ENCODE measurements around a stretch of chr17.

DNA sequence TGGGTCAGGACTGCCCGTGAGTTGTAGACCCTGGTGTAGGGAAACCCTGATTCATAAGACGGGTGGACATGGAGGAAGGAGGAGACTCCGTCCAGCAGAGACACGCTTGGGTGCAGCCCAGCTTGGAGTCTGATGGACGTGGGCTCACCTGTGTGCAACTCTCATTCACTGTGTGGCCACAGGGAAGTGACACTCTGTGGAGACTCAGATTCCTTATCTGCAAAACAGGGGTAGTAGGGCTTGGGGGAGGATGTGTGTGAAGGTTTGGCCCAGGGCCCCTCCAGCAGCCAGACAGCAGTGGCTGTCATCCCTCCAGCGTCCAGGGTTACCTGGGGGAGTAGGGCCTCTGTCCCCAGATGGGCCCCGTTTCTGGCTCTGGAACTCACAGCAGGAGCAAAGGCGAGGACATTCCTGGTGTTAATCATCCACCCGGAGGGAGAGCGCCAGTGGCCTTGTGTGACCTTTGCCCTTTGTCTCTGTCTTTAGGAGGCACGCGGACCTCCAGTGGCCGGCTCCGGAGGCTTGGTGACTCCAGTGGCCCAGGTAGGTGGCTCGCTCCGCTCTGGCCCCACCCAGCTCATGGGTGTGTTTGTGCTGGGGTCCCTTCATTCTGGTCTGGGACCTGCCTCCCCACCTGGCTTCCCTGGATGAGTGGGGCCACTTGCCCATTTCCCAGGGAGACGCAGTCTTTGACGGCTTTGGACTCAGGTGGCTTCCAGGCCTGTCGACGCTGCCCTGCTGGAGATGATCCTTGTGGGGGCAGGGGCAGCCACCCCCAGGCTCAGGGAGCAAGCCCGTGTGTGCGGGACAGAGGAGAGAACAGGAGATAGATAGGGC is 25.6 kb downstream of the SEPTIN9 start:
- RRBS, result 91% methylated on average over 2 of the region's 22 CpGs

GRCh38 chr17:77311325-77312026 is 30.2 kb downstream of the SEPTIN9 start:
- RRBS, result no CpG with 5 or more reads among the region's 15 CpGs

- RRBS, result no CpG with 5 or more reads among the region's 7 CpGs
Observed at GRCh38 chr17:77343321-77344022, 62.2 kb downstream of the SEPTIN9 start.

GRCh38 chr17:77384170-77384830 is 103.0 kb downstream of the SEPTIN9 start:
- RRBS, result no CpG with 5 or more reads among the region's 16 CpGs

GRCh38 chr17:77420230-77420914 is 139.1 kb downstream of the SEPTIN9 start:
- RRBS, result 20% methylated on average over 2 of the region's 14 CpGs

GRCh38 chr17:77435247-77435943 is 154.1 kb downstream of the SEPTIN9 start:
- RRBS, result no CpG with 5 or more reads among the region's 21 CpGs

GRCh38 chr17:77444188-77445024 is 163.1 kb downstream of the SEPTIN9 start:
- RRBS, result no CpG with 5 or more reads among the region's 16 CpGs

- RRBS, result 62% methylated on average over 5 of the region's 33 CpGs
Observed at GRCh38 chr17:77453445-77454560, 172.5 kb downstream of the SEPTIN9 start.

DNA sequence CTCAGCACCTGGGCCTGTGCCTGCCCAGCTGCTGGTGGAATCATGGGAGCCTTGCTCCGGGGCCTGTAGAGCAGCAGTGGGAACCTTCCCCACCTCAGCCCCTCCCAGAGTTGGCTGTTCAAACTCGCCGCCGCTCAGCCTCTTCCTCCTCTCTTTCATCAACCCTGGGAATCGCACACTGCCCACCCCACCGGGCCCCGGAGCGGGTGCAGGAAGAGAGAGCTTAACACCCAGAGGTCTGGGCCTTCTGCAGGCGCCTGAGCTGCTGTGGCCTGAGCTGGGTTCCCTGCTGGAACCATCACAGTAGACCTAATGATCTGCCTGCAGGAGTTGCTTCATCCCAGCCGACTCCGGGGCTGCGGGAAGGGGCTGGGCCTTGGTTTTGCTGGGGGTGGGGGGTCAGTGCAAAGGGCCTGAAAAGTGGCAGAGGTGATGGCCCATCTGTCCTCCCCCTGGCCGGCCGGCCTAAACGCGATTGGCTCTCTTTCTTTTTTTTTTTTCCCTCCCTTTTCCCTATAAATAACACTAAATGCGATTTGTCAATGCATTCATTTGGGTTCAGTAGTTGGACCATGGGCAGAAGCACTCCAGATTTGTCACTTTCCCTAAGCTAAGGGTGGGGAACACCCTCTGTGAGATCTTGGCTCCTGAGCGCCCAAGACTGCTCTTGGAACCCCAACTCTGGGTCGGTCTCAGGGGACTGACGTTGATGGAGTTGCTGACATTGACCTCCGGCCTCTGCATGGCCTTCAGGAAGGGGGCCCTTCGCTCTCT is 173.4 kb downstream of the SEPTIN9 start:
- RRBS, result no CpG with 5 or more reads among the region's 22 CpGs

DNA sequence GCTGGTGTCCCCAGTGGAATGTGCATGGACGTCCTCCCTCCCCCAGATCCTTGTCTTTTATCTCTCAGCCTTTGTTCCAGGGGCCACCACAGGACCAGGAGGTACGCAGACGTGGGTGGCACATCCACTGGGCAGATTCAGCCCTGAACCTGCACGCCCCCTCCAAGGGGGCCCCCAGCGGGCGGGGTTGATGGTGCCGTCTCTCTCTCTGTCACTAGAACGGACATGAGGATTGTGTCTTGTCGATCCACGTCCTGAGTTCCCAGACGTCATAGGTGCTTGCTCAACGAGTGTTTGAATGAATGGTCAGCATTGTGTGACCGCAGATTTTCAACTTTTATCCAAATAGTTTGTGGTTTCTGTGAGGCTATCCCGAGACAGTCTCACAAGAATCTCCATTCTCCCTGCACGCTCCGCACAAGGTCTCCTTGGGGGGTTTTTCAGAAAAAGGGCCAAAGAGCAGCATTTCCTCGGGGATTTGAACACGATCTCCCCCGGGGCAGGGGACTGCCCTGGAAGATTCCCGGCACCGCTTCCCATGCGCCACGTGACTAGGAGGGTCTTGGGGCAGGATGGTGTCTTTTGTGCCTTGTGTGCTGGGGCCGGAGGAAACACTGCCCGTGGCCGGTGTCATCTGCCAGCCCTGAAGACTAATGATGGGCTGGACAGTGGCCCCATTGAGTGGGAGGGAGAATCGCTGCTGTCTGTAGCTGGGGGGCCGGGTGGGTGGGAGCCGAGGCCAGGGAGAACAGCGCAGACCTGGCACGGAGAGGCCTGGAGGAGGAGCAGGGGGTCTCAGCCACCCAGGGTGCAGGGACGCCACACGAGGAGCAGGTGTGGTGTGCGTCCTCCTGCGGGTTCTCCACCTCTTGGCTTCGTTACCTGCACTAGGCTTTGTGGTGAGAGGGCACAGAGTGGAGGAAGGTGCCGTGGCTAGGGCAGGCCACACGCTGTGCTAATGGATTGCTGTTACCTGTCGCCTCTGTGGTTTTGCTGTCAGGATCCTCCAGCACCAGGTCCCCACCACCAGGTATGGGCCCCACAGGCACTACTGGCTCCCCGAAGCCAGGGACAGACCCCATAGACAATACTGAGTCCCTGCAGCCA is 174.5 kb downstream of the SEPTIN9 start:
- RRBS, result 68% methylated on average over 8 of the region's 40 CpGs

DNA sequence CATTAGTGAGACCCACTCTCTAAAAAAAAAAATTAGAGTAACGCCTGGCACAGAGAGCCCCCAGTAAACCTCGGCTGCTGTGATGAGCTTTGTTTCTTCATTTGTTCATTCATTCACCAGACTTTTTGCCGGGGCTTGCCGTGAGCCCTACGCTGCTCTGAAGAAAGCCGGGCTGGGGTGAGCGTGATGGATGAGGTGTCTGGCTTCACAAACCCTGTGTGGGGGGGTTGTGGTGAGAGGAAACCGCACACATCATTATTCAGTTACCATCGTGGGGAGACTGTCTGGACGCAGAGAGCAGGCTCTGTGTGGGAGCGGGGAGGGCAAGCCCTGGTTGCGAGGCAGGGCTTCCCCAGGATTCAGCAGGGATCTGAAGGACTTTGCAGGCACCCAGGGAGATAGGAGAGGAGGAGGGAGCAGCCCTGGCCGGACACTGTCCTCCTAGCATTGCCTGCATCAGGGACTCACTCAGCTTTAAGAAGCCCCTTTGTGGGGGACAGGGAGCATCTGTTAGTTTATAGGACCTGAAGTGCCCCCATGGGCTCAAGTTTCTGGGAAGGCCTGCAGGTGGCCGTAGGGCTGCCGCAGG is 193.8 kb downstream of the SEPTIN9 start:
- RRBS, result 62% methylated on average over 4 of the region's 15 CpGs

DNA sequence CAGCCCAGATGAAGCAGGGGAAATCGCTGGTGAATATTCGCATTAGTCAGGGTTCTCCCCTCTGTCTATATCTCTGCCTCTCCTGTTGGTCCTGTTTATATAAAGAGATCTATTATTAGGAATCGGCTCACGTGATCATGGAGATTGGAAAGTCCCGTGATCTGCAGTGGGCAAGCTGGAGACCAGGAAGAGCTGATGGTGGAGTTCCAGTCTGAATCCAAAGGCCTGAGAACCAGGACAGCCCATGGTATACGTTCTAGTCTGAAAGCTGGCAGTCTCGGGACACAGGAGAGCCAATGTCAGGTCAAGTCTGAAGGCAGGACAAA is 242.3 kb downstream of the SEPTIN9 start:
- RRBS, result no CpG with 5 or more reads among the region's 7 CpGs

DNA sequence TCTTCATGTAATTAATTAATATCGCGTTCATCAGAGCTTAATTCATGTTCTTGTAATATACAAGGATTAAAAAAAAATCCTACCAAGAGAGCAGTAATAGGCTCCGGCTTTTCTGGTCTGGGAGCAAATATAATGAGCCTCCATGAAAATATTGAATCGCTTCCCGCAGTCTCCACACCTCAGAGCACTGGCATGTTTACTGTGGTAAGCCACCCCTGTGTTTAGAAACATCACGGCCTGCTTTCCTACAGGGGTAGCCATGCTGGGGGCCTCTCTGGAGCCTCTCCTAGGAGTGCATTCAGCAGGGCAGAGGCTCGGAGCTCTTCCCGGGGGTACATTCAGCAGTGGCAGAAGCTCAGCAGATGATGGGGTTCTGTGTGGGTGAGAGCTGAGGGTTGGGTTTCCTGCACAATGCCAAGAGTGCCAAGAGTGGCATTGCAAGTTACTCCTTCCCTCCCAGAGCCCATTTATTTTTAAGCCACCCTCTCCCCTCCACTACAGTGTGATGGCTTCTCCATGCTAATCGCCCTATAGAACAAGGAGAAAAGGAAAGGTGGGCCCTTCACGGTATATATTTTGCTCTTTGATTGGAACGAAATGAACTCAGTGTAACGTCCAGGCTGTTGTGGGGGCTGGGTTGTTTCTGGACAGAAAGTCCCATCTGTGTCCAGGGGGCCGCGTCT is 246.1 kb downstream of the SEPTIN9 start:
- RRBS, result 83% methylated on average over 1 of the region's 14 CpGs

DNA sequence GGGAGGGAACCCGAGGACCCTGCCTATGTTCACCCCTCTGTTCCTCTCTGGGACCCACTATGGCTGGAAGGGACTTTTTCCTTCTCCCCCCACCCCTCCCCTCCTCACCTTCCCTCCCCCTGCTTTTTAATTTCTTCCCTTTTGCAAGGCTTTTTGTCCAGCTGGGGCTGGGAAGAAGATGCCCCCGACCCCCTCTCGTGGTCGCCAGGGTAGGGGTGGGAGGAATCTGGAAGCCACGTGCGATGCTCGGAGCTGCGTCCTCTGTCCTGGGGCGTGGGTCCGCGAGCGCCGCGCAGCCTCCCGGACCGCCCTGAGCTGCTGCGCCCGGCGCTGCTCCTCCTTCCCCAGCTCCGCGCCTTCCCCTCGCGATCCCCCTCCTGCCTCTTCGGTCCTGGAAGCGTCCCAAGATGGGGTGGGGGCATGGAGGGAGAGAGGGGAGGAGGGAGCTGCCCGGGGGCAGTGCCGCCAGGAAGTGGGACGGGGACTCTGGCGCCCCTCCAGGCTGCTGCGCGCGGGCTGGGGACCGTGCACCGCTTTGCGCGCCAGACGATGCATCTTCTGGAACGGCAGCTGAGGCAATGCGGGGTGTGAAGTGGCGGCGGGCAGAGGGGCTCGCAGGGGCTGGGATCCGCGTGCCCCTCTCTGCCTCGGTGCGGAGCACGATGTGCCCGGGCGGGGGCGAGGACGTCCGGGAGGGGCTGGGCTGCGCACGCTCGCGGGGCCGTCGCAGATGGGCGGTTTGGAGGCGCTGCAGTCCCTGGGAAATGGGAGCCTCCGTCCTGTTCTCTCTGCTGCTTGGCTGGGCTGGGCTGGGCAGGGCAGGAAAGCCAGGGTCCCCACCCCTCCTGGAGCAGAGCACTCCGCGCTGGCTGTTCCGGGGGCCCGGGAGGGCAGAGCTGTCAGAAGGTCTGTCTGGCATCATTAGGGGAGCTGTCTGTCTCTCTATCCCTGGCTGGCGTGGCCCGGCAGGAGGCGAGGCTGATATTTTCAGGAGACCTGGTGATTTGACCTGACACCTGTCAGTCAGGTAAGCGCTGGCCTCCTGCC is 247.3 kb downstream of the SEPTIN9 start:
- RRBS, result 48% methylated on average over 4 of the region's 69 CpGs

- RRBS, result 39% methylated on average over 7 of the region's 17 CpGs
Observed at GRCh38 chr17:77677516-77678158, 280.9 kb upstream of the TNRC6C start.

- RRBS, result no CpG with 5 or more reads among the region's 4 CpGs
Observed at GRCh38 chr17:77734050-77734342, 224.5 kb upstream of the TNRC6C start.

GRCh38 chr17:77802598-77803436 is 155.7 kb upstream of the TNRC6C start:
- RRBS, result no CpG with 5 or more reads among the region's 21 CpGs

DNA sequence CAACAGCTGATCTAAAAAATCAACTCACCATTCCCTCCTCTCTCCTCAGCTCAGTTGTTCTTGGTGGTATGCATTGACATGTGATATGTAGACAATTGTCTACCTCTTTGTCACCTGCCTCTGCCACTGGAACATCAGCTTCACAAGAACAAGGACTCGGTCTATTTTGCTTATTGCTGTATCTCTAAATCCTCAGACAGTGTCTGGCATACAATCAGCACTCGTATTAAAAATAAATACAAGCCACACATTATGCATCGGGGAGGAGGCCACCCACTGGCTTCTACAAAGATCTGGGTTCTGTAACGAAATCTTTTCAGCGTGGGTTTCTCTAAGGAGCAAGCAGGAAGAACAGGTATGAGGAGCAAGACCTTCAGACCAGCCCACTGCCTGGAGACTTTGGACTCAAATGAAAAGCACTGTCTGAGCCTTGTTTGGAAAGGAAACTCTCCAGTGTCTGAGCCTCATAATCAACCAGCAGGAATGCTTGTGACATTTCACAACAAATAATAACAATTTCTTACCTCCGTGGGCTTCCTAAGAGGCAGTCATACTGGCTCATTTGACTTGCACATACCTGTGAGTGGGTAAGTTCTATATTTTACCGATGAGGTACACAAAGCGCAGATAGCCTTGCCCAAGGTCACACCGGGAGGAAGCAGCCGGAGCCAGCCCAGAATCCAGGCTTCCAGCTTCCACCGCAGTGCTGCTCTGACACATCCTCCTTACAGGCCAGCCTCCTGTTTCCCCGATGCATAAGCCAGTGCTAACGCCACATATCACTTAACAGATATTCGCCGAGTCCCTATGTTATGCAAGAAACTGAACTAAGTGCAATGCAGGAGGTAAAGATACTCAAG is 118.7 kb upstream of the TNRC6C start:
- RRBS, result no CpG with 5 or more reads among the region's 15 CpGs

DNA sequence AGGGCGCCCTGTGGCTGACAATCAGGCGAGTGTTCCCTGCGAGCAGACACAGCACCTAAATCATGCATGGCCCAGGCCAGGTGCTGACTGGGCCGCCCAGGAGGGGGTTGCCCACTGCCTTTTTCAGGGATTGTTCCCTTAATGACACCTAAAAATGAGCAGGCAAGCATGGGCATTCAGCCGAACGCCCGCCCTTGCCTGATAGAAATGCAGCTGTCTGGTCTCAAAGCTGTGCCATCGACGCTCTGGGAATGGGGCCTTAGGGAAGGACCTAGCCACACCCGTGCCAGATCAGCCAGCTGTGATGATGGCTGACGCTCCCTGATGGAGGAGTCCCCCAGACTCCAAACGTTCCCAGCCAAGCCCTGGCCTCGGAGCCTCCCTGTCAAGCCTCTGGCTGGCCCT is 105.5 kb upstream of the TNRC6C start:
- RRBS, result no CpG with 5 or more reads among the region's 13 CpGs

GRCh38 chr17:77948779-77949189 is 9.7 kb upstream of the TNRC6C start:
- RRBS, result no CpG with 5 or more reads among the region's 3 CpGs

All from HGPS cell (cell line).